Glomerular endothelial cell (primary cell): ENCODE data around the gene H1-5.

GRCh38 chr6:26538973-26539453 is 847 bp downstream of the HMGN4 start:
- RAMPAGE, long total RNA = no peak

DNA sequence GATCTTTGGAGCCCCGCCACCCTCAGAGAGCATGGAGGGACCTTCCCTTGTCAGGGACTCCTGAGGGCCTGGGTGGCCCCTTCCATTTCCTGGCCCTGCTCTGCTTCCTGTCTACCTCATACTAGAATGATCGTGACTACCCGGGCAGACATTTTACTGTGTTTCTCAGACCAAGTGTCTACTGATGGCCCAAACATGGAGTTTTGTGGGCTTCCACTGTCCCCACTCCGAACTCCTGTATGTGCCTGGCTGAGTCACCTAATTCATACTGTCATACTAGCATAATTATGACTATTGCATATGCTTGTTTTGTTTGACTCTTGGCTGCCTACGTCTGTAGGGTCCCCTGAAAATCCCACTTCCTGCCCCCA is 1.8 kb downstream of the ABT1 start:
- RAMPAGE, long total RNA = no peak

- RAMPAGE, long total RNA = no peak
These were observed 17.4 kb downstream of the ZNF322 start for GRCh38 chr6:26642229-26642473.

GRCh38 chr6:26956046-26956279 is 176.6 kb downstream of the H2BC11 start:
- RAMPAGE, long total RNA = no peak

GRCh38 chr6:27092187-27092627 is 40.4 kb downstream of the H2BC11 start:
- RAMPAGE, long total RNA = no peak

- RAMPAGE, long total RNA = no peak
These were observed 531 bp downstream of the H4C9 start for GRCh38 chr6:27139350-27140276.

DNA sequence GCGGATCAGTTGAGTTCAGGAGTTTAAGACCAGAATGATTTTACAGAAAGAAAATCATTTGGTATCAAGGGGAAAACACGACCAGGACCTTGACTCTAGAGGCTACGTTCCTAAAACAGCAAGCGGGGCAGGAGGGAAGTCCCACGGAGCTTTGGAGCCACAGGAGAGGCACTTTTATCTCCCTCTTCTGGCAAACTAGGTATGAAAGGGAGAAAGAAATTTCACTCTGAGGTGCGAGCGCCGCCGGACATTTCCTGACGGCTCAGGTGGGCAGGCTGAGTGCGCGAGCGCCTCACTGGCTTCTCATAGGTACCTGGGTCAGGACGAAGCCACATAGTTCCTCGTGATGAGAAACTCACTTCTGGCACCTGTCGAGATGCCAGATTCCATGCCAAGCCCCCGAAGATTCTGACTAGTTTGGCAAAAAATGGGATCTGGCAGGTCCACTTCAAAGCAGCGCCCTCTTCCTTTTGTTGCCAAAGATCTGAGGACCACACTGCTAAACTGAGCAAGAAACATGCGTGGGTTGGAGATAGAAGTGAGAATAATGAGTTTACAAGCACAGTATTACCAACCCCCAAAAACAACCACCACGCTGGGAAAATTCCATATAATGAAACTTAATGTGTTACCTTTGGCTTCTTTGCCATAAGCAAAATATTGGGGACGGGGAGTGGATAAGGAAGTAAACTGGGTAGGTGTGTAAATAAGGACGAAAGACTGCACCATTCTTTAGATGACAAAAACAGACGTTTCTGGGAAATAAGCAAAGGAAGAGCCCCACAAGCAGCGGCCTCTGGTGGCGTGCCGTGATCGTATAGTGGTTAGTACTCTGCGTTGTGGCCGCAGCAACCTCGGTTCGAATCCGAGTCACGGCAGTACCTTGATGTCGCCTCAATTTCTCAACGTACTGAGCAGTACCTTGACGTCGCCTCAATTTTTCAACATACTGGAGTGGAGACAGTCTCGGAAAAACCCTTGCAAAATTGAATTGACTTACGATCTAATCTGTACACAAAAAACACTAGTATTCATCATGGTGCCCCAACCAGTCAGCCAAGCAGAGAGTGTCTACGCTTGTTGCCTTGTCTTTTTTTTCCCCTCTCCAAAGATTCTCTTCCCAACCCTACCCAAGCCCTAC is 10.8 kb downstream of the H2AC12 start:
- RAMPAGE, long total RNA = no peak

- RAMPAGE, long total RNA = no peak
These were observed 20.4 kb downstream of the PRSS16 start for GRCh38 chr6:27267865-27268305.

- RAMPAGE, long total RNA = no peak
These were observed 6.7 kb upstream of the ZNF184 start for GRCh38 chr6:27479744-27479850.

DNA sequence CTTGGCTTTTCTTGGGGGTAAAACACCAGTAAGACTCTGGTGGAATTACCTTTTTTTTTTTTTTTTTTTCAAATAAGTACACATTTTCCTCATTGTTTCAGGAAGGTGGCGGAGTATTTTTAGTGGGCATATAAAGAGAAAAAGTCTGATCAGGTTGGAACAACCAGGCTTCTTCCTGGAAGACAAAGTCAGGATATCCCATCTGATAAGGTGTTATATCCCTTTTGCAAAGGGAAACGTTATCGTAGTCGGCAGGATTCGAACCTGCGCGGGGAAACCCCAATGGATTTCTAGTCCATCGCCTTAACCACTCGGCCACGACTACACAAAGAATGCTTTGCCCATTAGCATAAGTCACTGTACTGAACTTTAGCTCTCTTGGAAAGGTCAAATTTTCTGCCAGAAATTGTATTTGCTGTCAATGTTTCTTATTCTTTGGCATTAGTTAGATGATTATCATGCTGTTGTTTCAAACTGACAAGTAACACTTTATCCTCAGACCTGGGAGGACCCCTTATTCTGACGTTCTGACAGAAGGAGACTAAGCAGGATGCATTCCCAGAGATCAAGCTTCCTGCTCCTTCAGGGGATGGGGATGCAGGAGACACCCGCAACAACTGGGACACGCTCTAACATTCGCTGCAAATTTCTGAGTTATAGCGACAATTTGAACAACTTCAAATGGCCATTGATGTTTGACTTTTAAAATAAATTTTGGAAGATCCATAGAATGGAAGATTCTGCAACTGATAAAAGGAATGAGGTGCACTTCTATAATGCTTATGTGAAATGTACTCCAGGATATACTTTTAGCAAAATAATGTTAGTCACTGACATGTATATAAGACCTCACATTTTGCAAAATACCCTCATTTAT is 68.9 kb upstream of the ZNF184 start:
- RAMPAGE, long total RNA = no peak

DNA sequence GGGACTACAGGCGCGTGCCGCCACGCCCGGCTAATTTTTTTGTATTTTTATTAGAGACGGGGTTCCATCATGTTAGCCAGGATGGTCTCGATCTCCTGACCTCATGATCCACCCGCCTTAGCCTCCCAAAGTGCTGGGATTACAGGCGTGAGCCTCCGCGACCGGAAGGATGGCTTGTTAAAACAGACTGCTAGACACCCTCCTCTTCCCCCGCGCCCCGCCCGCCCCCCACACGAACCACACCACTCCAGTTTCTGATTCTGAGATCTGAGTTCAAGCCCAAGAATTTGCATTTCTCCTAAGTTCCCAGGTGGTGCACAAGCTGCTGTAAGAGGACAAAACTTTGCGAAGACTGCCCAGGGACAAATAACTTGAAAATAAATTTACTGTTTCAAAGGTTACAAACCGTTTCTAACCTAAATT is 71.3 kb upstream of the ZNF184 start:
- RAMPAGE, long total RNA = no peak

DNA sequence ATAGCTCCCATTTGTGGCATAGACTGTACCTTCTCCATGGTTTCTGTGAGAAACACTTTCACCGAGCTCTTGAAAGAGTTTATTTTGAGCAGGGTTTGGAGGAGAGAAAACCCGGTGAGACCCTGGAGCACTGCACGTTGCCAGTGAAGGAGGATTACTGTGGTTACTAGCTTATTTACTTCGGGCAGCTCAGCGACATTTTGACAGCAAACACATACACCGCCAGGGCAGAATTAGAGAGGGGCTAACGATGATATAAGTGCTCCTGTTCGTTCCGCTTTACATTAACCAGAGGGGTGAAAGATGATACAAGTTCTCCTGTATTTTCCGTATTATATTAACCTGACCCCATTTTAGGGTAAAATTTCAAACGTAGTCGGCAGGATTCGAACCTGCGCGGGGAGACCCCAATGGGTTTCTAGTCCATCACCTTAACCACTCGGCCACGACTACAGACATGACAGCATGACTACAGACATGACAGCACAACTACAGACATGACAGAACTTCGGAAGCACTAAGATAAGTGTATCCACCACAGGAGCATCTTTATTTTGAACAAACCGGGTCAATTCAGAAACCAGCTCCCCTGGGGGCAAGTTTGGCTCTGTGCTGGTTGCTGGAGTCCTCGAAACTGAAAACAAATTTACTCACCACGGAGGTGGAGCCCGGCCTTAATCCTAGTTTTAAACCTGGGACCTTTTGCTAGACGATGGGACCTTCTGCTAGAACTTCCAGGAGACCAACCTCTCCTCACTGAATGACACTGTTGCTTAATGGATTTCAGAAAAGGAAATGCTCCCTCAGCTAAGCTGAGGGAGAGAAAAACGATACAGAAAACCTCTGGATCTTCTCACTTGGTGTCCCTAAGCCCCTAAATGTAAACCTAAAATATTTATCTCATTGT is 80.4 kb upstream of the ZNF184 start:
- RAMPAGE, long total RNA = no peak

DNA sequence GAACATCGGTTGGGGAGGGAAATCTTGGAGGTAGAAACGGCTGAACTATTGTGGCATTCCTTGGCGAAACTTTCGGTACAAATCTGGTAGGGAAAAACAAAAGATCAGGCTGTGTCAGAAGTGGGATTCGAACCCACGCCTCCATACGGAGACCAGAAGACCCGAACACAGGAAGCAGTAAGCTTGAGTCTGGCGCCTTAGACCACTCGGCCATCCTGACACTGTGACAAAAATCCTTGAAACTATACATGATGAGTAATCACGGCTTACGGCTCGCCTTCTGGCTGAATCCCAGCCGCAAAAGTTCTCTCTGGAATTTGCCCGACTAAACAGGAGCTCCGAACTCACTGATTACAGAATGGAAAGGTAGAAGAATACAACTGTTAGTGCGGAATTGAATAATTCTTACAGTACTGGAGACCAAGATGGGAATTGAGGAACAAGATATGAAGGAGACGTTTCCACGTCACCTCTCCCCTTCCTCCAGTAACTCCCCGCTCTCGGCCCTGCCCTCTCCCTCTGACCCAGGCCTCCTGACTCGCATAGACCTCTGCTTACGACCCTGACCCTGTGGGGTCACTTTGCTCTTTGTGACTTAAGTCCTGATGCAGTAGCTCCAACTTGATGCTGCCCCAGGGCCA is 132.7 kb upstream of the ZNF184 start:
- RAMPAGE, long total RNA = no peak

- RAMPAGE, long total RNA = no peak
These were observed 55.5 kb downstream of the H2BC13 start for GRCh38 chr6:27752216-27752698.

DNA sequence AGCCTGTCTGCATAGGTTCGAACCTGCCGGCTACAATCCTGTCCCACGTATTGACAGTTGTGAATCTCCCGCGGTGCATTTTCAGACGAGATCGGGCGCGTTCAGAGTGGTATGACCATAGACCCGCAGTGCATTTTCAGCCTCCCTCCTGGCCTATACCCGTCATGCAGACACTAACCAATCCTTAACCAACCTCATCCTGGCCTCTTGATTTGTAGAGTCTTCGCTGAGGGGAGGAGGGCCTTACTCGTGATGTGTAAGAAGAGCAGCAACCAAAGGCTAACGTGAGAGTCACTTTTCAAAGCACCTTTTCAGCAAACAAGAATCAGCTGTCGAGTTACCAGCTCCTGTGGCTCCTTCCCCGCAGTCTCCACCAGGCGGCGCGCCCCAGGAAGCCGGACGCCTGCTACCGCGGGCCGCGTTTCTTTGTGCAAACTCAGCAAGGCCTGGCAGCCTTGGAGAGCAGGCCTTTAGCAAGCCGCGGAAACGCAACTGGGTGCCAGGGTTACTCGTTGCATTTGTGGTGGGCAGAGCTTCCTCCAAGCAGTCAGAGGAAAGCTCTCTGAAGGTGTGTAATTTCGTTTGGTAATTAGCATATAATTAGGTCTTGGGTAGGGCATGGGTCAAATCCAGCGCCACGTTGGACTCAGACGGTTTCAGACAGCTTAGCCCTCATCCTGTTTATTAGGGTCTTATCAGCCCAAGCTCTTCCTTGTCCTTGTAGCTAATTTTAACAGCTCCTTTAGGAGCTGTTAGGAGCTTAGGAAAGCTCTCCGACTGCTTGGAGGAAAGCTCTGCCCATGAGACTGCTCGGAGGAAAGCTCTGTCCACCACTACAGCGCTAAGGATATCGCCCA is 35.3 kb downstream of the H2BC13 start:
- RAMPAGE, long total RNA = no peak

GRCh38 chr6:27810137-27811411 is 723 bp downstream of the H3C10 start:
- RAMPAGE, long total RNA = no peak

GRCh38 chr6:27866913-27867959 is at the start of gene H1-5:
H1-5 (minus strand) TSS chr6:27867588.
- RAMPAGE, long total RNA = no peak

- RAMPAGE, long total RNA = no peak
These were observed 14.3 kb downstream of the ZKSCAN8 start for GRCh38 chr6:28155930-28156523.

DNA sequence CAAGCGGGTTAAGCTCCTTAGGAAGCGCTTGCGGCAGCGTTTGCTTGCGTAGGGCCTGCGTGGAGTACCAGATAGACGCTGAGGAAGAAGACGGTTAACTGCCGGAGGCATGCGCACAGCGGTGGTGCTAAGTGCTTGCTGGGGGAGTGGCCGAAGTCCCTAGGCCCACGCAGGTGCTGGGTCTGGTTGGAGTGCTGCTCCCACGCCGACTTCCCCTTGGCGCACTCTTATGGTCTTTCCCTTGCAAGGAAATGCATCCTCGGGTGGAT is 23.0 kb downstream of the ZSCAN31 start:
- RAMPAGE, long total RNA = no peak

- RAMPAGE, long total RNA = no peak
These were observed 12.1 kb downstream of the ZSCAN31 start for GRCh38 chr6:28323808-28324373.